Bronchial lymph node (tissue), 1 donor: ENCODE measurements around a stretch of chr4.

DNA sequence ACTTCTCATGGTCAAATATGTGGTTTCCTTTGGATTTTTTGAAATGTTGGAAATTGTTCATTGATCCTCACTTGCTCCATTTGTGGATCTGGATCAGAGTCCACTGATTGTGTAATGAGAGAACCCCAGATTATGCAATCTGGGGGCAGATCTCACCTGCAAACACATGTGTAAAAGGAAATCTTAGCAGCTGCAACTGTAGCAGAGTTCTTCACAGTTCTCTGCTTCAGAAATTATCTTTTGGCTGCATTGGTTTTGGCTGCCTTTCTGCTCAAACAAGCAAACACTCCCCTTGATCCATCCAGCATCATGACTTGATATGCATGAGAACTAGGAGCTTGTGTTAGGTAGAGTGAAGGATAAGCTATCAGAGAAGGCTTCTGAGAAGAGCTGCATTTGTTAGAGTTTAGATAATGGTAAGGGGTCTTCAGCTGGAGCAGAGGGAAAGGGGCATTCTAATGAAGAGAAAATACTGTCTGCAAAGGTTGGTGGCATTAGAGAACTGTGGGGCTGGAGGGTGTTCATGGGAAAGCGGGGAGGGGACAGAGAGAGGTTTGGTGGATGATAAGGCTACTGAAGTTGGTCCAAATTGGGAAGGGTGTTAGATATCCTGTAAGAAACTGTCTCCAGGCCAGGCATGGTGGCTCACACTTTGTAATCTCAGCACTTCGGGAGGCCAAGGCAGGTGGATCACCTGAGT is 59.7 kb downstream of the AFF1 start:
- PRO-cap, result no peak

DNA sequence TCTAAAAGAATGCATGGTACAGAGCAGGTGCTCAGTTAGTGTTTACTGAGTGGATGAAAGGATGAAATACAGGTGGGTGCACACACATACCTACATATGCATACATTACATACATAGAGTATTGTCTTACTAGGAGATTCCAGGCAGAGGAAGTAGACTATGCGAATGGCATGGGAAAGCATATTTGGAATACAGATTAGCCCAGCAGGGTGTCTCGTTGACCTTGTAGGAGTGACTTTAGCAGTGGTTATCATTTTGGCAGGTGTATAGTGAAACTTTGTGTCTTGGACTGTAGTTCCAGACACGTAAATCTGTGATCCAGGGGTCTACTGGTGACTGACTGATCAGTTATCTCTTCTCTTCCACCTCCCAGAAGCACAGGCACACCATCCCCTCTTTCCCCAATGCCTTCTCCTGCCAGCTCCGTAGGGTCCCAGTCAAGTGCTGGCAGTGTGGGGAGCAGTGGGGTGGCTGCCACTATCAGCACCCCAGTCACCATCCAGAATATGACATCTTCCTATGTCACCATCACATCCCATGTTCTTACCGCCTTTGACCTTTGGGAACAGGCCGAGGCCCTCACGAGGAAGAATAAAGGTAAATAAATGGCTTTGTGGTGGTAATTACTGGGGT is 86.2 kb downstream of the KLHL8 start:
- PRO-cap, result no peak

DNA sequence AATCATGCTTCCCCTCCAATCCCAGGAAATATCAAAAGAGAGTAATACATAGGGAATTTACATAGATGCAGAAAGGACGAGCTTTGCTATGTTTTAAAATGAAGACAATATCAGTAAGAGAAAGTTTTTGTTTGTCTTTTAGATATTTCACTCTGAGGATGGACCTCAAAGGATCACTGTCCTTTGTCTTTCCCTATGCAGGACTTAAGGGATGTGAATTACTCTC is 28.0 kb downstream of the DMP1 start:
- PRO-cap, result unidirectional peak, plus-strand start at position 62 of the sequence

GRCh38 chr4:87716221-87716932 is 66.3 kb downstream of the DMP1 start:
- PRO-cap, result bidirectional peak, plus-strand start at chr4:87716611, minus-strand start at chr4:87716474

GRCh38 chr4:87892213-87892790 is 59.5 kb downstream of the MEPE start:
- PRO-cap, result no peak

- PRO-cap, result no peak
Measured at GRCh38 chr4:88051613-88052220, 44.3 kb downstream of the PKD2 start.

GRCh38 chr4:88727542-88728289 is 30.1 kb upstream of the NAP1L5 start:
- PRO-cap, result no peak

GRCh38 chr4:88822983-88824056 is 125.7 kb upstream of the NAP1L5 start:
- PRO-cap, result bidirectional peak, plus-strand start at chr4:88823089, minus-strand start at chr4:88823059; bidirectional peak, plus-strand start at chr4:88823558, minus-strand start at chr4:88823201; bidirectional peak, plus-strand start at chr4:88823821, minus-strand start at chr4:88823655

DNA sequence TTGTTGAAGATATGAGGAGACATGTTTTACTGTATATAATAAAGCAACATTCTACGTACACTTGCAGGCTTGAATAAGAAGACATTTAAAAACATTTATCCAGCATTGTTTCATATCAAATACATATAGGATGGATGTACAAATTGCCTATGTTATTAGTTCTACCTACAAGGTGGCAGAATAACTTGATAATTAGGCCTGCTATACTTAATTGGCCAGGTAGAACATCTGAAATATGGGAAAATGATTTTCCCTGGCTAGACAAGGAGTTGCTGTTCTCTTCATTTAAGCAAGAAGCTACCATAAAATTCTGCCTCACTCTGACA is 49.7 kb downstream of the TIGD2 start:
- PRO-cap, result no peak

DNA sequence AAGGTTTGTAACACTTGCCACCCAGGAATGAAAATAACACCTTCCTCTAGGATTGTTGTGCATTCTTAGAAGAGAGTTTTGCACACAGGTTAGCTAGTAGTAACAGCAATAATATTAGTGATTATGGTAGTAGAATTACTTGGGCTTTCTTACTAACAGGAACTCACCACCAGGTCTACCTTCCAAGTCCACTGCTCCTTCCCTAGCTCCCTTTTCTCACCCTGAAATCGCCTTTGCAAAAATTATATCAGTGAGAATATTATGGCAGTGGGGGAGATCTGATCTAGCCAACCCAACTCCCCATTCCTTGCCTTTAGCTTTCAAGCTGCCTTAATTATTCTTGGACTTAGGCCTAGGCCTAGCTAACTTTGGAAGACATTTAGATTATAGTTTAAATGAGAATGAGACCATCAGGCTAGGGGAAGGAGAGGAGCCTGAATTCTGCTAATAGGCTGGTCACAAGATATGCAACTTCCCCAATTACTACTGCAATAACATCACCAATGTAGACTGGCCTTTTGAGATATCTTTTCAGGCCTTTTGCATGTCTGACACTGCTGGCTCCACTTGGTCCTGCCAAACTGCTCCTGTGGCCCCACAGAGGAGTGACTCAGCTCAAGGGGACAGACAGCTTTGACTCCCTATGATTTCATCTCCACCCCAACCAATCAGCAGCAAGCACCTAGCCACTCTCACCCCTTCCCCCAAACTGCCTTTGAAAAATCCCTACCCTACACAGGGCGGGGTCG is 23.0 kb downstream of the GPRIN3 start:
- PRO-cap, result unidirectional peak, minus-strand start at position 589 of the sequence

DNA sequence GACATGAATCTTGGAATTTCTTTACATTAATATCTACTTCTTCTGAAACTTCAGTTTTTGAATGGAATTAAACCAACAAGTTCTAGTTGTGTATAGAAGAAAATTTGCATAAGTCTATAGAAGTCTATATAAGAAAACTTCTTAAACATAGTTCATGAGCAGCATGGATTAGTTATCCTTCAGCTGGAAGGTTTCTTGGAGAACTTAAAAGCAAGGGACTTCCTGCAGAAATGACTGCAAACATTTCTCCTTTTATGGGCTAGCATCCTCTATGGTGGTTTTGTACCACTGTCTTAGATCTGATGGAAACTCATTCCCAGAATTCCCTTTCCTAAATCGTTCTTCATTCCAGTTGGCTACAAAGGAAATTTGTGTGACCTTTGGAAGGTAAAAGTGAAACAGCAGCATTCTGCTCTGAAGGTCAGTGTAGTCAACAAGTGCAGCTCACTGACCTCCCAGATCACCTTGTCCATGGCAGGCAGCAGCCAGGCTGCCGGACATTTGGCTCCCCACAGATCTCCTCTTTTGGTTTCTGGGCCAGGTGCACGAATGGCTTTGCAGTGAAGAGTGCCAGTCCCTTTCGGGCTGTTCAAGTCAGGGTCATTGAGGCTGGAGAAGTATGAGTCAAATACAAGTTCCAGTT is 14.5 kb downstream of the GPRIN3 start:
- PRO-cap, result no peak

- PRO-cap, result no peak
Measured at GRCh38 chr4:89320719-89321100, 13.1 kb upstream of the GPRIN3 start.

GRCh38 chr4:89331551-89332157 is 24.1 kb upstream of the GPRIN3 start:
- PRO-cap, result unidirectional peak, plus-strand start at chr4:89331853

GRCh38 chr4:89753453-89753796 is 83.5 kb downstream of the SNCA start:
- PRO-cap, result bidirectional peak, plus-strand start at chr4:89754006, minus-strand start at chr4:89753716

DNA sequence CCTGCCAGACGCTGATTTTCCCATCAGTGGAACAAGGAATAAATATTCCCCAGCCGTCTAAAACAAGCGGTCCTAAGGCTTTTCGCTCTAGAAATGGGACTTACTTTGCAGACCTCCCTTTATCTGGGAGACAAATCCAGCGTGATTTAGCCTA is 813 bp upstream of the SNCA start:
- PRO-cap, result no peak

DNA sequence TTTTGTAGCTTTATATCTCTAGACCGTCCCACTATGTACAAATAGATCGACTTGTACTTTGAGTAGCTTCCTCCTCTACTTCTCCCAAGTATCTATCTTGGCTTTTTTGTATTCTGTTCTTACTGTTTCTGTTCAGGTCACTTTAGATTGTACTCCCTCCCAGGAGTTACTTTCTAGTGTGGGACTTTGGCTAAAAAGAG is 405.5 kb downstream of the CCSER1 start:
- PRO-cap, result no peak

- PRO-cap, result no peak
Measured at GRCh38 chr4:90958218-90958957, 831.2 kb downstream of the CCSER1 start.

DNA sequence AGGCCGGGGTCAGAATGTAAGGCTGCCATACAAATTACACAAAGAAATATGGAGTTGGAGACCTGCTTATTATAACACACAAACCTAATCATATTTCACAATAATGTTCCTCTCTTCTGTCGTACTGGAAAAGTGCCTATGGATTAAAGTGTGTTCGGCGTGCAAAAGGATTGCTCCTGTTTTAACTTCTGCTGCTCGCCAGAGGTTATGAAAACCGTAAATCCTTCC is 670.4 kb upstream of the GRID2 start:
- PRO-cap, result unidirectional peak, plus-strand start at position 151 of the sequence

DNA sequence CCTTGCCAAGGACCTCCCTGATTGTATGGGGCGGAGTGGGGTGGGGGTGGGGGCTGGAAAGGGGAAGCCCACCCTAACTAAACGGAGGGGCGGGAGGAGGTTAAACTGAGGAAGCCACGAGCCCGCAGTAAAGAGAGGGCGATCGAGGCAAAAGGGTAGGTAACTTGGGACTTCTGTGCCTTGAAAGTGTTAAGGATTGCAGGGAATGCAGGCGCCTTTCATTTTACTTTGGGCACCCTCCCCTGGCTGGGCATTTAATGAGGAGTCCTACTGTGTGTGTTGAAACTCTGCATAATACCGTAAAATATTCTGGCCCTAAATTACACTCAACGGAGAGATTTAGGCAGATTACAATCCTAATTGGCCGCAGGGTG is 996 bp upstream of the ATOH1 start:
- PRO-cap, result no peak

DNA sequence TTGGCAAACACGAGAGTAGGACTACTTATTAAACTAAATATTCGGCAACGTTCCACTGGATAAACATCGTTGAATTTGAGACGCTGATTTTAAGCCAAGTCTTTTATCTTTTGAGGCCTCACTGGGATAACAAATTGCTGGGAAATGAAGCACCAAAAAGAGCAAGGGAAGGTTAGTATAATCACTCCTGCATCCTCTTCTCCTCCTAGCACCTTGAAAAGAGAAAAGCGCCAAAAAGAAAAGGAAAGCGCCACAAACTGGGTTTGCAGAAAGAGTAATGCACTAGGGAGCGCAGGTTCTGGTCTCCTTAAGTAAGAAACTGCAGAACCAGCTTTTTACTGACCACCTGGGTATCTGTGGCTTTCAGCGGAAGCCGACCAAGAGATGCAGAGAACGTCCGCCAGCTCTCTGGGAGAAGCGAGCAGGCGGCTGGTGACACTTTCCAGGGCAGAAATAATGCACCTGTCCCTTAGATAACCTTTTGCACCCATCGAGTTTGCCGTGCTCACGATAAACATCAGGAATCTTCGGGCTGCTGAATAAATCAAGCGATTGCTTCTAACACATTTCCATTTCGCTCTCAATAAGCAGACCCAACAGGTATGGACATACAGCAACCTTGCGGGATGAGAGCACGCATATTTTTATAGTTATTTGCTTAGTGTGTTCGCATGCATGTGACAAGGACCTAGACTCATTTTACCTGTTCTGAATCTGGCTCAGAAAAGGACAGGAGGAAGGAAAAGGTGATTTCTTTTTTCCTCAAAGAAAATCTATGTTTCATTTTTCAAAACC is 3.5 kb downstream of the ATOH1 start:
- PRO-cap, result no peak